HTERT-HM (cell line): Measurements from ENCODE around the gene SPRY3.

- RRBS, result 10% methylated on average over 6 of the region's 33 CpGs
Observed at GRCh38 chrX:155612086-155612822, at the start of gene SPRY3. SPRY3 (plus strand) TSS chrX:155612586.

- RRBS, result no CpG with 5 or more reads among the region's 16 CpGs
Observed at GRCh38 chrX:155641215-155641810, 28.6 kb upstream of the TMLHE start.